Metastatic Liver Carcinoma in the Lung (tissue), 2 donors: ENCODE measurements around the gene BOD1.

DNA sequence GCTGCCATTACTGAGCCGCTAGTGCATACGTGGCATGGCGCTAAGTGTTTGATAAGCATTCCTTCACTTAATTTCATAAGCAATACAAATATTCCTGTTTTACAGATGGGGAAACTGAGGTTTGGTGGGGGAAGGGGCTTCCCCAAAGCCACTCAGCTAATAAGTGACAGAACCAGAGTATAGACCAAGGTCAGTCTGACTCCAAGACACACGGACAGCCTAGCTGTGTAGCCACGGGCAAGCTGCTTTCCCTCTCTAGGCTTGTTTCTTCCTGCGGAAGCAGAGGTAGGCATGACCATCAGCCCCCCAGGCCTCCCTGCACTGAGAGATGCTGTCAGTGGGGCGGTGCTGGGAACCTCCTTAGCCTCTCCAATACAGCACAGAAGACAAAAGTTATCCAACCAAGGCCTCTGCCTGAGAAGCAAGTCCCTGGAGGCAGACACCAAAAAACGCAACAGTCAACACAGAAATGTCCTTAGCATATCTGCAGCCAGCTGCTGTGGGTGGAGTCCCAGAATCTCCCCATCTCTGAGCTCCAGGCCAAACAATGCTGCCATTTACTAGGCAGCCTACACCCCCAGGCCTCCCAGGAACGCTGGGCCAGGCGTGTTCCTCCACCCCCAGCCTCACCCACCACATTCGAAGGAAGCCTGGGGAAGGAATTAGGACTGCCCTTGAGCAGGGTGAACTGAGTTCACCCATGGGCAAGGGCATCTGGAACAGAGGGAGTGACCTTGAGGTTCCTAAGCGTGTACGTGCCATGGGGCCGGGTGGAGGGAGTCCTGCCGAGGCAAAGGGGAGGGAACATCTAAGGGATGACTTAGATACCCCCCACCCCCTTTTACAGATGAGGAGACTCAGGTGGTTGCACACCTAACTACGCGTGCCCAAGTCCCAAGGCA, 43.8 kb downstream of the STK10 start:
- PRO-cap, 2 experiments = no peak in any of the 2 experiments

GRCh38 chr5:172153823-172154341, 34.1 kb downstream of the STK10 start:
- PRO-cap, 2 experiments = no peak in any of the 2 experiments

DNA sequence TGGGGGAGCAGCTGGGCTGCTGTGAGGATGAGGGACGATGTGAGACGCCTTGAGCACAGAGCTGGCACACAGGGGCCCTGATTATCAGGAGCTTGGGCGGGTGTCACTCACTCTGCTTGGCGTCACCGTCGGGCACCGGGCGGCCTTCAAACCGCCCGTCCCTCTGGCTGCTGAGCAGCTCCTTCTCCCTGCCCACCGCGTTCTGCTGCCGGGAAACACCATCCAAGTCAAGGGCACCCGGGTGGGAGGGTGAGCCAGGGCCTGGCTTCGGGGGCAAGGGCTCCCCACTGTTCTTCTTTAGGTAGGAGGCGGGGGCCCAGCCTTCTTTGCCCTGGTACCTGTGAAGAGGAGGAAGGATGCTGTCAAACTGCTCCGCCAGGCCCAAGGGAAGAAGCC, 66.7 kb upstream of the UBTD2 start:
- PRO-cap, 2 experiments = no peak in any of the 2 experiments

DNA sequence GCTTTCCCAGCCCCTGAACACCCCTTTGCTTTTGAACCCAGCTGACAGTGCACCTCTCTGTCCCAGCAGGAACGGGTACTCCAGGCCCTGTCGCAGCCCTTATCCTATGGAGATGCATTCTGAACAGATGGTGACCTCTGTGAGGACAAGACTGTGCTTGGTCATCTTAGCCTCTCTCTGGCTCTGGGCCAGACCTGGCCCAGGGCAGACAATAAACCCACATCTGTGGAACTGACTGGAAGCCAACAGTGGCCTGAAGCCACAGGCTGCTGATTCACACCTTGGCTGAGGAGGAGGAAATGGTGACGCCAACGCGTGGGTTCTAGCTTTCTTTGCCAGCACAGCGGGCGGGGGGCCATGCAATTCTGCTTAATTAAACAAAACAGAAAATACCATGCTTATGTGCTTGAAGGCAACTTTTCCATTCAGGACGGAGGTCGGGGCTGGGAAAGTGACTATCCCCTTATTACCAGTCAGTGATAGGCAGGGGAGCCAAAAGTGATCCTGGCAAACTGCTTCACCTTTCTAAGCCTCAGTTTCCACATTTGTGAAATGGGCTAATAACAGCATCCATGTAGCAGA, 10.8 kb downstream of the SH3PXD2B start:
- PRO-cap, 2 experiments = no peak in any of the 2 experiments

GRCh38 chr5:172597481-172598642, 43.2 kb upstream of the NEURL1B start:
- PRO-cap, 2 experiments = no peak in any of the 2 experiments

DNA sequence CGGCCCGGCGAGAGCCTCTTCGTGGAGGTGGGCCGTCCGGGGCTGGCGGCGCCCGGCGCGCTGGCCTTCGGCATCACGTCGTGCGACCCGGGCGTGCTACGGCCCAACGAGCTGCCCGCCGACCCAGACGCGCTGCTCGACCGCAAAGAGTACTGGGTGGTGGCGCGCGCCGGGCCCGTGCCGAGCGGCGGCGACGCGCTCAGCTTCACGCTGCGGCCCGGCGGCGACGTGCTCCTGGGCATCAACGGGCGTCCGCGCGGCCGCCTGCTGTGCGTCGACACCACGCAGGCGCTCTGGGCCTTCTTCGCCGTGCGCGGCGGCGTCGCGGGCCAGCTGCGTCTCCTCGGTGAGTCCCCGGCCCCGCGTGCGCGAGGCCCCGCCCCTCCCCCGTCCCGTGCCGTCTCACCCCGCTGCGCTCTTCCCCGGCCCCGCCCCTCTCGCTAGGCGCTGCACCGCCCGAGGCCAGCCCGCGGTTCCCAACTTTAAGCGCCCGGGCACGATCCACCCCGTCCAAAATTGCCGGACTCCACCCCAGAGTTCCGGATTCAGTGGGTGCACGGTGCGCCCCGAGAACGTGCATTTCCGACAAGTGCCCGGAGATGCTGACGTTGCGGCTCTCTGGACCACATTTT, 42.8 kb downstream of the NEURL1B start:
- PRO-cap, 2 experiments = no peak in any of the 2 experiments

DNA sequence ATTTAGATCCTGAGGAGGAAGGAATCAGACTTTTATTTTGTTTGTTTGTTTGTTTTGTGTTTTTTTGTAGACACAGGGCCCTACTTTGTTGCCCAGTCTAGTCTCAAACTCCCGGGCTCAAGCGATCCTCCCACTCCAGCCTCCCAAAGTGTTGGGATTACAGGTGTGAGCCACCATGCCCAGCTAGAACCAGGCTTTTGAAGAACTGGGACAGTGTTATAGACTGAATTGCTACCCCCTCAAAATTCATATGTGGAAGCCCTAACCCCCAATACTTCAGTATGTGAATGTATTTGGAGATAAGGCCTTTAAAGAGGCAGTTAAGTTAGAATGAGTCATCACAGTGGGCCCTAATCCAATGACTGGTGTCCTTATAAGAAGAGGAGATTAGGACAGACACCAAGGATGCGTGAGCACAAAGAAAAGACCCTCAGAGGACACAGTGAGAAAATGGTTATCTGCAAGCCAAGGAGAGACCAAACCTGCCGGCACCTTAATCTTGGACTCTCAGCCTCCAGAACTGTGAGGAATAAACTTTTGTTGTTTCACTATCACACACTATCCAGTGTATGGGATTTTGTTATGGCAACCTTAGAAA, 31.5 kb upstream of the ERGIC1 start:
- PRO-cap, 2 experiments = no peak in any of the 2 experiments

DNA sequence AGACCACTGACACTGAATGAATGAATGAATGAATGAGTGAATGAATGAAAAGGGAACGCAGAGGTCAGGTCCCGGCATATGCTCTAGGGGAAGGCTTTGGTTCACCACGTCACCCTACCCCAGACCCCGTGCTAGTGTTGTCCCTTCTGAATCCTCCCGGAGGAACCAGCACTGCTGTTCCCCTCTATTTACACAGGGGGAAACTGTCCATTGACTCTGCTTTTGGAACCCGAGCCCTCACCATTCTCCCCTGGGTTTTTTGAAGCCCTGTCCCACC, 1.0 kb upstream of the ERGIC1 start:
- PRO-cap, 2 experiments = no peak in any of the 2 experiments

GRCh38 chr5:172855444-172856468, 21.7 kb downstream of the ERGIC1 start:
- PRO-cap, 2 experiments = no peak in any of the 2 experiments

GRCh38 chr5:172856469-172857189, 22.6 kb downstream of the ERGIC1 start:
- PRO-cap, 2 experiments = no peak in any of the 2 experiments

- PRO-cap, 2 experiments = no peak in any of the 2 experiments
Measured at GRCh38 chr5:172867325-172867793, 33.3 kb downstream of the ERGIC1 start.

DNA sequence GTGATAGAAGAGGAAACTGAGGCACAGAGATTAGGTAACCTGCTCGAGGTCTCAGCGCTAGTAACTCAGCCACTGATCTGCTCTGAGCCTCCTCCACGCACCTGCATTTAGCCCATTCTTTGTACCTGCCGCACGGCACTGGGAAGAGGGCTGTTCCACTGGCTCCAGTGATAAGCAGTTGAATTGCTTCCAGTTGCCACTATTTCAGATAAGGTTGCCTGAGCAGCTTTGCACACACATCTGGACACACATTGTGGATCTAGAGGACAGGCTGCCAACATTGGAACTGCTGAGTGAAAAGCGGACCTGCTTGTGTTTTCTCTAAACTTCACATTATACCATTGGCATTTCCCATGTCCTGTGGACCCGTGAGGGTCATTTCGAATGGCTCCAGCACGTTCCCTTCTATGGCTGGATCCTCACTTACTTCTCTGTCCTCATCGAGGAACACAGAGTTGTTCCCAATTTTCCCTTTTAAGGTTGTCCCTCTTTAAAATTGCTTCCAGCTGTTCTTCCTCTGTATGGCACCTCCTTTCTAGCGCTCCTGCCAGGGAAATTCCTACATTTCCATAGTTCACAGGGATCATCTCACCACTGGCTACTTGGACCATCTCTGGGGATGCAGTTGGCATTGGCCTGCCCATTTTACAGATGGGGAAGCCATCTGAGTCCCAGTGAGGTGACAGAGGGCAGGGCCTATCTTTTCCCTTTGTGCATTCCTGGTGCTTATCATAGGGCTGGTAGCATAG, 45.9 kb upstream of the RPL26L1 start:
- PRO-cap, 2 experiments = no peak in any of the 2 experiments

DNA sequence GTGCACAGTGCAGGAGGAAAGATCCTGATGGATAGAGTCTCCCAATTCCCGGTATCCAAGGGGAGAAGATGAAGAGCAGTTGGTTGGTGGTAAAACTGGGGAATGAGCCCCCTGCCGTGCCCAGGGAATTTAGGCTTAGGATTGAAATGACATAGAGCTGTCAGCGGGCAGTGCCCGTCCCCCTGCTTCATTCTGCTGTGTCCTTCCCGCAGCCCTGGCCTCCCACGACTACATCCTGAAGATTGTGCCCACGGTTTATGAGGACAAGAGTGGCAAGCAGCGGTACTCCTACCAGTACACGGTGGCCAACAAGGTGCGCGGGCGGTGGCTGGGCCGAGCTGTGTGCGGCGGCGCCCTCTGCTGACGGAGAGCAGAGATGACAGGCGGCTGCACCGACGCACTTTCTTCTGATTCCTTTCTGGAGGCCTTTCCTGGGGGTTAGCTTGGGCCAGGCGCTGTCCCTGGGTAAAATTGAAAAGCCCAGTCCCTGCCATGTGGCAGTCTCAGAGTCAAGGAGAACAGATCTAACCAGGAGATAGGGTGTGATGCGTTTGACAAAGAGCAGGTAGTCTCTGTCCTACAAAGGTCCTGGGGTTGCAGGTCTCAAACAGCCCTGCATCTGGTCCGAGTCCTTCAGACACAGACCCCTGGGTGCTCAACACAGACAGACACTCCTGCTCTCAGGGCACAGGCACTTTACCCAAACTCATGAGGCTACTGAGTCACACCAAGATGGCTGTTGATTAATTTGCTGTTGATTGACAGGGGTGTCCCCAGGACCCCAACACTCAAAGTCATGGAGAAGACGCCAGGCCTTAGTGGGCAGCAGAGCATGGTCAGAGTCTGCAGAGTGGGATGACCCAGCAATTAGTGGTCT, 26.8 kb upstream of the RPL26L1 start:
- PRO-cap, 2 experiments = no peak in any of the 2 experiments

DNA sequence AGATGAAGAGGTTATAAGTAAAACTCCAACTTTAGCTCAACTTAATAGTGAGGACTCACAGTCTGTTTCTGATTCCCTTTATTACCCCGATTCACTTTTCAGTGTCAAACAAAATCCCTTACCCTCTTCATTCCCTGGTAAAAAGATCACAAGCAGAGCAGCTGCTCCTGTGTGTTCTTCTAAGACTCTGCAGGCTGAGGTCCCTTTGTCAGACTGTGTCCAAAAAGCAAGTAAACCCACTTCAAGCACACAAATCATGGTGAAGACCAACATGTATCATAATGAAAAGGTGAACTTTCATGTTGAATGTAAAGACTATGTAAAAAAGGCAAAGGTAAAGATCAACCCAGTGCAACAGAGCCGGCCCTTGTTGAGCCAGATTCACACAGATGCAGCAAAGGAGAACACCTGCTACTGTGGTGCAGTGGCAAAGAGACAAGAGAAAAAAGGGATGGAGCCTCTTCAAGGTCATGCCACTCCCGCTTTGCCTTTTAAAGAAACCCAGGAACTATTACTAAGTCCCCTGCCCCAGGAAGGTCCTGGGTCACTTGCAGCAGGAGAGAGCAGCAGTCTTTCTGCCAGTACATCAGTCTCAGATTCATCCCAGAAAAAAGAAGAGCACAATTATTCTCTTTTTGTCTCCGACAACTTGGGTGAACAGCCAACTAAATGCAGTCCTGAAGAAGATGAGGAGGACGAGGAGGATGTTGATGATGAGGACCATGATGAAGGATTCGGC, 34.6 kb downstream of the CREBRF start:
- PRO-cap, 2 experiments = no peak in any of the 2 experiments

DNA sequence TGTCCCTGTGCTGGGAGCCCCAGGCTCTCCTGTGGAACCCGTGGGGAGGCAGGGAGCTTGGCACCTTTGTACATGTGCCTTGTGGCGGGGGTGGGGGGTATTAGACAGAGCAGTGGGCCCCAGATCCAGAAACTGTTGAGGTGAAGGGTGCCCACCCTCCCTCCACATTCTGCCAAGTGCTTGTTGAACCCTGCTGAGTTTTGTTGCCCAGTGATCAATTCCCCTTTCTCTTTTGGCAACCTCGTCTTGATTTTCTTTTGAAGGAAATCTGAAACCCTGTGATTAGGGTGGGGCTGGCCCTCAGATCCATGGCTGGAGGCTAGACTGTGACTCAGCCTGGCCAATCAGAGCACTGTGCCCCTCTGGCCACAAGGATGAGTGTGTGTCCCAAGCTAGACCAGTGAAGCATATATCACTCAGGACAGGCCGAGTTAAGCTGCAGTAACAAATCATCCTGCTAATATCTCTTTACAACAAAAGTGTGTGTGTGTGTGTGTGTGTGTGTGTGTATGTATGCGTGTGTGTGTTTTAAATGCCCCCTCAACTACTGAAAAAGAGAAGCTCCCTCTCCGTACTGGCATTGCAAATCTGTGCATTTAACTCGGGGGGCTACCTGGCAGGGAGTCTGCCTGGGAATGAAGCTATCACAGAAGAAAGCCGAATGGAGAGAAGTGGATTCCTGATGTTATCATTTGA, 25.8 kb downstream of the STC2 start:
- PRO-cap, 2 experiments = no peak in any of the 2 experiments

- PRO-cap, 2 experiments = no peak in any of the 2 experiments
Measured at GRCh38 chr5:173538068-173538616, 78.3 kb downstream of the BOD1 start.

DNA sequence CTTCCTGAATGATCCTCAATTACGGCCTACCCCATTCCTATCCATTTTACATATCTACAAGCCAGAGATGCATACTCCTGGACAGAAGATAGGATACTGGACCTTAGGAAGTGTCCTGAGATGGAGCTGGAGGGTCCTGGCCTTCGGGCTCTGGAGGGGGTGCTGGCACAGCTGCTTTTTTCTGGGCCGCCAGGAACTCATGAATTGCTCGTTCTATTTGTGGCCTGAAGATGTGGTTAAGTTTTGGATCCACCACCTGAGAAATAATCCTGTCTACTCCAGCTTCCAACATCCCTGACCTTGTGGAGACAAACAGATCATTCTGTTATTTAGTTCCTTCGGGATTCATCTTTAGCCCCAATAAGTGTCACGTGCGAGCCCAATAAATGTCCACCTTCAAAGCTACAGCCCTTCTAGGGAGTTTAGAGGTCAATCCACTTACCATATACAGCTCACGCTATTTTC, 7.3 kb downstream of the BOD1 start:
- PRO-cap, 2 experiments = no peak in any of the 2 experiments

DNA sequence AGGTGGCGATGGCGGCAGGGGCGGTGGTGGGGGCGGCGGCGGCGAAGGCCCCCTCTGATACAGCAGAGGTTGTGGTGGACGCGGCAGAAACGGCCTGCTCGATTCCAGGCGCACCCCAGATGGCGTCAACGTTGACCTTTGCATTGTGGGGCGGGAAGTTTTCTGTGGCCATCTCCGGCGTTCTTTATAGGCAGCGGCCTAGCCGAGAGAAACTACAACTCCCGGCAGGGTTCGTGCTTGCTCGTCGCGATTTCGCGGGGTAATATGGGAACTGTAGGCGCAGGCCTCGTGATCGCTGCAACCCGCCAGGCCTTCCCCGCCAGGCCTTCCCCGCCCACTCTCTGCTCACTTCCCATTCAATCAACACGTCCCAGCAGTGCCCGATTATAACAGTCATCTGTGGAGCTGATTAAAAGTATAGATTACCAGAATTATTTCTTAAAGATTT, at the start of gene BOD1:
Gene BOD1, minus strand, starts transcription at position 91 of the 448 bp plus-strand sequence.
- PRO-cap, 2 experiments = peak in 2 of 2 experiments; most common plus-strand start position 337 of the sequence (in 2); most common minus-strand start position 90 of the sequence (in 1)

DNA sequence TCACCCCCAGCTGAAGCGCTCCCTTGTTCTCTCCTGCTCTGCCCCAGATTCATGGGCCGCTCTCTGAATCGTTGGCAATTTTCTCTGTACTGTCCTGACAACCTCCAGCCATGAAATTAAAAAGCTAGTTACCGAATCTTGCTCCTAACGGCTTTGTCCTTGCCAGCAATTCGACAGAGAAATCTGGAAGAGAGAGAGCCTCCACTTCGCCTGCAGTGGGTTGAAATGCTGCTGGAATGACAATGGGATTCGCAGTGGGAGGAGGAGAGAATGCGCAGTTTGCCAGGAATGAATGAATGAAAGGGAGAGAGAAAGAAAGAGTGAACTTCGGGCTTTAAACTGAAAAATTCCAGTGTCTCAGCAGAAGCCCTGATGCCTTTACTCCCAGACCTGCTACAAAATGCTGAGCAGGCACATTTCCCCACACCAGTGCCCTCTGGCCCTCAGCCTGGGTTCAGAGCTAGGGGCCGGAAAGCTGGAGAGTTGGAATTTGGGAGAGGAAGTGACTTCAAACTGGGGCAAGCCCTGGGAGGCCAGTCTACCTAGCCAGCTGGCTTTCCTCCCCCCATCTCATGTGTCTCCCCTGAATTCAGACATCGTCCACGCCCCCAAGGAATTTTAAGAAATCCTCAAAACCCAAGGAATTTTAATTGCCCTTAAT, 11.5 kb upstream of the BOD1 start:
- PRO-cap, 2 experiments = no peak in any of the 2 experiments

DNA sequence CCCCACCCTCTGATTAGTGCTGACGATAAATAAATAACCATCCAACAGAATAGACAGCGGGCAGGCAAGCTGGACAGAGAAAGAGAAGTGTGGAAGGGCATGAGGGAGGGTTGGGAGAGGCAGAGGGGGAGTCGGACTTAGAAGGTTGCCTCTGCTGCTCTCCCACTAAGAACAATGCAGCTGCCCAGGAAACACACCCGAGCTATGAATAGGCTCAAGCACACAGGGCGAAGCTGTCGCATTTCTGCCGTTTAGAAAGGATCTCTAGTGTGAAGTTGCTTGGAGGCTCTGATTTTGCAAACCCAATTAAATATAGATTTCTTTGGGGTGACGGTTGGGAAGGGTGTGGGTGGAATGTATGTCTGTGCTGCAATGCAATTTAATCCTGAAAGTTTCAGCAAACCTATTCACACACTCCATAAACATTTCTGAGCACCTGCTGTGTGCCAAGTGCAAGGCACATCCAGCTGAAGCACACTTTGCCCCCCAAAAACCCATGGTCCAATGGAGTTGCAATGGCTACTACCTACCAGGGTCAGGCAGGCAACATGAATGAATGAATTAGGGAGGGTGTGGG, 57.4 kb upstream of the BOD1 start:
- PRO-cap, 2 experiments = no peak in any of the 2 experiments